Measurements from ENCODE around the gene LAMP1.

DNA sequence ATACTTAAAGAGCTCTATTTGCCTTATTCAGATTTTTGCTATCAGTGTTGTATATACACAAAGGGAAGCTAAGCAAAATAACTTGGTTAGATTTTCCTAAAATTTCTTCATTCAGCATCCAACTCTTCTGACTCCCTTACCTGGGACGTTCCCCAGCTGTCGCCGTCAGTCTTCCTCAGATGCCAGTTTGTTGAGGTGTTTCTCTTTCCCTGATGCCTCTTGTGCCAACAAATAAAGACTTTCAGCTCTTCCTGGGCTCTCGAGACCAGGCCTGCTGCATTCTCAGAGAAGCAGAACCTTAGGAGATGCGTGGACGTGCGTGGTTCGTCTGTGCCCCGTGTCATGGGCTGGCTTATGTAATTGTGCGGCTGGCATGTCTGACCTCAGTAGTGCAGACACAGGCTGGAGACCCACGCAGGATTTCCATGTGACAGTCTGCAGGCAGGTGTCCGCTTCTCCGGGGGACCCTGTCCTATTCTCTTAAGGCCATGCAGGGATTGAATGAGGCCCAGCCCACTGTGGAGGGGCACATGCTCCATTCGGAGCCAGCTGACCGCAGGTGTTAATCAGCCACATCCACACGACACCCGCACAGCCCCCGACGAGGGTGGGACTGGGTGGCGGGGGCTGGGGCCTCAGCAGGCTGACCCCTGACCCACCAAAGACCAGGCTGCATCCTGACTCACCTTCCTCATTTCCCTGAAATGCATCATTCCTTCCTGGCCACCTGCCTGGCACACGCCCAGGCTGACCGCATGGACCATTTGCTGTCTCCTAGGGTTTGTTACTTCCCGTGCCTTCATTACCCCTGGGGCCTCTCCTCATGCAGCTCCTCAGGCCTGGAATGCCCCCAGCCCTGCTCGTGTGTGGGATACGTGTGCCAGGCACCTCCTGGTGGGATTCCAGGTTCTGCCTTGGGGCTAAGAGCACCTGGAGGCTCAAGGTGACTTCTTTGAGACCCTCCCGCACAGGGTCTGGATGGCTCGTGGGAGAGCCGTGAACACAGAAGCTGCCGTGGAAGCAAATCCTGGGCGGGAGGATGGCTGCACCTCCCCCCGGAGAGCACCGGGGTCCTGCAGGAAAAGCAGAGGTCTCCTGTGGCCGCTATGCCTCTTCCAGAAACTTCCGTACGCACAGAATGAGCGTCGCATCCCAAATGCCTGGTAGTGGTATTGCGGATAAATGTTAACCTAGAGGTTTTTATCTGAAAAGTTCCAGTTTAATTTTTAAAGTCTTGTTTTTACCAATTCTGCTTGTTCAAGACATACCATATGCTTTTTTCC is 10.7 kb upstream of the MCF2L start:
- RRBS, 2 experiments, result no CpG with 5 or more reads among the region's 38 CpGs

- RRBS, 2 experiments, result 32 to 45% methylated on average over 3 of the region's 27 CpGs
Measured at GRCh38 chr13:112983332-112984111, 14.5 kb downstream of the MCF2L start.

DNA sequence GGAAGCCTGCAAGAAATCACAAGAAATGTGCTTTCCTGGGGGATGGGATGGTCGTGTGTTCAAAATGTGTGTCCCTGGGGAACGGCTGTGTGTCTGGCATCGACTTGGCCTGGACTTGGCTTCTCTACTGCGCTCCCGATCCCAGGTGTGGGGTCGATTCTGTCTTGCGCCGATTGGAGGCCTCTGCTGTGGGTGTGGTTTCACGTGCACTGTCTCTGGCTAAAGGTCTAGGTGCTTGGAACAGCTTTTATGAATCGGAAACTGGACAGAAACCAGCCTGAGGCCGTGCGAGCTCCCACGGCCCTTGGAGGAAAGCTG is 29.5 kb downstream of the MCF2L start:
- RRBS, 2 experiments, result no CpG with 5 or more reads among the region's 13 CpGs

DNA sequence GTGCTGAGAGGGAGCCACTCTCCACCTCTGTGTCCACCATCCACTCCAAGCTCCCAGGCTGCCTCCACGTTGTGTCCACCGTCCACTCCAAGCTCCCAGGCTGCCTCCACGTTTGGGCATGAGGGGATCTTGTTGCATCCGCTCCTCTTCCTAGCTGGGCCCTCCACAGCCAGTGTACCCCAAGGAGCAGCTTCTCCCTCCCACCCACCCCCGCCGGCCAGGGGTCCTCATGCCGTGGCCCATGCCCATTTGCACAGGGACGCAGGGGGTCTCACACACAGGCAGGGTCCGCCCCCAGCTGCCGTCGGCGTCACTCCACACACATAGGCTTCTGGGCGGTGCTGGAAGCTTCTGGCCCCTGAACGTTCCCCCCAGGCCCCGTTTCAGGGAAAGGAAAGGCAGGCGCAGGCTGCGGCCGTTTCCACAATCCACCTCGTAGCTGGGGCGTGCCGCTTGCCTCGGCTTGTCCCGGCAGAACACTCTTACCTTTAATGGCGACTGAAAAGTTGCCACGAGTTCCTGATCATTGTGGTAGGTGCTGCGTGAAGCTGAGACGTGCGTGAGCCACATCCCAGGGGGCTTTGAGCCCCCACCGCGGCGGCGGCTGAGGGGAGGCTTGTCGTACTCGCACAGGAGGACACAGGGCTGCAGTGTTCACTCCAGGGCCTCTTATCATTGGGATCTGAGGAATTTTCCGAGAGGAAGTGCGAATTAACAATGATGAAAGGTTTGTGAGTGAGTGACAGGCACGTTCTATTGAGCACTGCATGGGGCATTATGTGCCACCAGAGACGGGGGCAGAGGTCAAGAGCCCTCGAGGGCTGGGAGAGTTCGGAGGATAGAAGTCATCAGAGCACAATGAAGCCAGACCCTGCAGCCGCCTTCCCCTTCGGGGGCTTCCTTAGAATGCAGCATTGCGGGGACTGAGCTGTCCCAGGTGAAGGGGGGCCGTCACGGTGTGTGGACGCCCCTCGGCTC is 53.5 kb downstream of the MCF2L start:
- RRBS, 2 experiments, result no CpG with 5 or more reads among the region's 47 CpGs

DNA sequence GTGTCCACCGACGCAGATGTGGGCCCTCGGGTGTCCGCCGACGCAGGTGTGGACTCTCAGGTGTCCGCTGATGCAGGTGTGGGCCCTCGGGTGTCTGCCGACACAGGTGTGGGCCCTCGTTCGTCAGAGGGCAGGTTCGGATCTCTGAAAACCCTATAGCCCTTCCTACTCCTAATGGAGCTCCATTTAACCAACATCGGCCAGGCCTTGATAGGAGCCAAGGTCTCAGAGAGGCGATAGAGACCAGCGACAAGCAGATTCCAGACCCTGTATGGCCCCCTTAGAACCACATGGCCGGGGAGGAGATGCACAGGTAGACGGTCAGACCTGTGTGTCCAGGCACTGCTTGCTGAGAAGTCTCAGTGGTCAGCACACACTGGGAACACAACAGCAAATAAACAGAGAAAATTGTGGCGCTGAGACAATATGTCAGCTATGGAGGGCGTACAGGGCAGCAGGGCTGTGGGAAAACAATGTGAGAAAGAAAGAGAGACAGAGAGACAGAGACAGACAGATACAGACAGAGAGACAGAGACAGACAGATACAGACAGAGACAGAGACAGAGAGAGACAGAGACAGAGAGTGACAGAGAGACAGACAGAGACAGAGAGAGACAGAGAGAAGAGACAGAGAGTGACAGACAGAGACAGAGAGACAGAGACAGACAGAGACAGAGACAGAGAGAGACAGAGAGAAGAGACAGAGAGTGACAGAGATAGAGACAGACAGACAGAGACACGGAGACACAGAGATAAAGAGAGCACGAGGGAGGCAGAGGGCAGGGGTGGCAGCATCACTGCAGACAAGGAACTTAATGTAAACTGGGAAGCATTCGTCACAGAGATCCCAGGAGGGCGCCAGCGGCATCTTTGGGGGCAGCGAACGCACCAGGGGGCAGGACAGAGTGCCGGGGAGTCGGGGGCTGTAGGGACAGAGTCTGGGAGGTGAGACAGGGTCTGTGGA is 61.8 kb downstream of the MCF2L start:
- RRBS, 2 experiments, result no CpG with 5 or more reads among the region's 28 CpGs

DNA sequence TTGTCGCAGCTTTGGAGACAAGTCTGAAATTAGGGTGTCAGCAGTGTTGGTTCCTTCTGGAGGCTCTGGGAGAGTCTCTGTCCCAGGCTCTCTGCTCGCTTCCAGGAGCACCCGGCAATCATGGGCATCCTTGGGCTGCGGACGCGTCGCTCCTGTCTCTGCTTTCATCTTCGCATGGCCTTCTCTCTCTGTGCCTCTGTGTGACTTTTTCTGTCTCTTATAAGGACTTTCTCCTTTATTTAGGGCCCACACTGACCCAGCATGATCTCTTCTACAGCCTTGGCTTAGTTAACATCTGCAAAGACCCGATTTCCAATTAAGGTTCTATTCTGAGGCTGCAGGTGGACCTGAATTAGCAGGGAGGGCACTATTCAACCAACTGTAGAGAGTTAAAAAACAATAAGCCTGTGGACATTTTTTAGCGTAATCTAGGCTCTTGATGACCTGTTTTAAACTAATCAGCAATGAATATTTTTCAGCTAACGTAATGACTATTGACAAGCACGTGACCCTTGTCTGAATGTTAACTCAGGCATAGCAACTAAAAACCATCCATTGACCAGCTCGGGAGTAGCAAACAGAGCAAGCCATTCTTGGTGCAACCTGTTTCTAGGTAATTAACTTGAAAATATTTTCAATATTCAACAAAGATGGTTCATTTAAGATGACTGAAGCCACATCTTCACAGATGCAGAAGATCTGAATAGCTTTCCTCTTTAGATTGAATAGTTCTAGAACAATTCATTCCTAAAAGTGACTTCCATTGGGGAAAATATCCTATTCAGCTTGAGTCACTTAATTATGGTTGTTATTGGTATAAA is 15.2 kb downstream of the F10 start:
- RRBS, 2 experiments, result no CpG with 5 or more reads among the region's 13 CpGs

DNA sequence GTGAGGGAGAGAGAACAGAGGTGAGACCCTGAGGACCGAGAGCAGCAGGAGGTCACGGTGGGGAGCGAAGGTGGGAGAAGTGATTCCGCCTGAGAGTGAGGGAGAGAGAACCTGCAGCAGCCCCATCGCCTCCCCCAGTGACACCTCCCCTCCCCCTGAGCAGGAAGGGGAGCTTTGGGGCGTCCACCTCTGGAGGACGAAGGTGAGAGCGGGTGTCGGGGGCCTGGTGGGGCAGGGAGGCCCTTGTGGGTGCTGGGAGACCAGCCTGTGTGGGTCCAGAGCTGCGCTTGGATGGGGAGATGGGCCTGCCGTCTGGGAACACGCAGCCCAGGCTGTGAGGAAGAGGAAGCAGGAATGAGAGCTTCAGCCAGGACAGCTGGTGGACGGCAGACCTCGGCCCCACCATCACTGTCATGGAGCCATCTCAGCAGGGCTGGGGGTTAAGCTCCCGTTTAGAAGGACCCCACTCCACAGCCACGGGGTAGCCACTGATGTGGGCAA is 6.7 kb upstream of the PROZ start:
- RRBS, 2 experiments, result no CpG with 5 or more reads among the region's 16 CpGs

GRCh38 chr13:113152202-113152629 is 6.2 kb upstream of the PROZ start:
- RRBS, 2 experiments, result no CpG with 5 or more reads among the region's 13 CpGs

DNA sequence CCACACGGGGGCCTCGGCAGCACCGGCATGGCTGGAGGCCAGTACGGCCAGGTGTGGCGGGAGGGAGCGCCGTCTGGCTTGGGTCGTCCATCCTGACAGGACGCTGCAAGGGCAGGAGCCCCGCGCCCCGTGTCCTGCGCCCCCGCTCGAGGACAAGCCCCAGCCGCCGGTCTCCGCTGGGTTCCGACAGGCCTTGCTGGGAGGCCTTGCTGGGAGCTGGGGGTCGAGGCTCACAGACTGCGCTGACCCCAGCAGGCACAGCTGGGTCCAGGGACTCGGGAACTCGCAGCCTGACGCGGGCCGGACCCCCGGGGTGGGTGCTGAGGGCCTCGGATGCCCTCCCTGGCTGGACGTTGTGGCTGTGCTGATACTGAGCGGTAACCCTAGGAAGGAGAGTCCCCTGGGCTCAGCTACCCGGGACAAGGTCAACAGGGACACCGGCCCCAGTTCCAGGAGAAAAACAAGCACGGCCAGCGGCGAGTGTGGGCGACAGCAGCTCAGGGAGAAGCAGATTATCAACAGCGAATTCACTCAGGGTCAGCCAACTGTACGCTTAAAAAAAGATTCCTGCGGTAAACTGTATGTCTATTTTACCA is 5.1 kb upstream of the PROZ start:
- RRBS, 2 experiments, result 58 to 61% methylated on average over 5 to 9 of the region's 39 CpGs

GRCh38 chr13:113169519-113170094 is 11.2 kb downstream of the PROZ start:
- RRBS, 2 experiments, result 36 to 59% methylated on average over 1 to 3 of the region's 8 CpGs

DNA sequence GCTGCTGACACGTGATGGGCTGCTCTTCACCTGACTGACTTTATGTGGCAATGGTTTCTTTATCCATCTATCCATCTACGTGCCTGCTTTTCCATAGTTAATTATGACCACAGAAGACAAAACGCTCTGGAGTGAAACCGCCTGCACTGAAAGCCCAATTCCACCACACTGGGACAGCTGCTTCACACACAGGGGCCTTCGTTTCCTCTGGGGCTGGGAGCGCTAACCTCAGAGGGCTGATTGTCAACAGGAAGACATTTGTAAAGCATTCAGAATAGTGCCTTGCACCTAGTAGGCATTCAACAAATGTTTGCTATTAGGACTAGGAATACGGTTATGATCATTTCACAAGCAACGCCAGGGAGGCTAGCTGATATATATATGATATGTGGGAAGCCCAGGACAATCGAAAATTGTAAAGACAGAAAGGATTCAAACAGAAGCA is 23.4 kb downstream of the PCID2 start:
- RRBS, 2 experiments, result no CpG with 5 or more reads among the region's 9 CpGs

DNA sequence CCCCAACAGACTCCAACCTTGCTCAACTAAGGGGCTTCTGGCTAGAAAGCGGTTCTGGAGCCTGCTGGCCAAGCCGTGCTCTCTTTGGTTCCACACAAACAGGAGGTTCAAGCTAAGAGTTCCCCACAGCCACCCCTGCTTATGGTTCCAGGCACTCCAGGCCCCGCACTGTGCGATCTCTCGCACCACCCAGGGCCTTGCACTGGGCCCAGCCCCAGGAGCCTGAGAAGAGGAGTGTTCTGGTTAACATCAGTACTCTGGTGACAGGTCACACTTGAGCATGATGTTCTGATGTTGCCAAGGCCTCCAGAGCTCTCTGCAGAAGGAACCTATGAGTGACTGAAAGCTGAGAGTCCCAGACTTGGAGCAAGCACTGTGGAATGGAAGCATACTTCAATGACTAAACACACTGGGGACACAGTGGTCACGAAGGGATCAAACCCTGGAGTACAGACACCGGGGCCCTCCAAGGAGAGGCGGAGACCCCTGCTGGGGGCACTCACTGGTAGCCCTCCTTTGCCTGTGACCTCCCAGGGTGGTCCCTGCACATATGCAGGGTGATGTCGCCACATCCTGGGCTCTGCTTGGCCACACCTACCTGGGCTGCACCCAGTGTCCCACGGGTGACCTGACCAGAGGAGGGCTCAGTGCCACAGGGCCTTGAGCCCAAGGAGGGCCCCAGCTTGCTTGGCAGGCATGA is 4.3 kb downstream of the PCID2 start:
- RRBS, 2 experiments, result no CpG with 5 or more reads among the region's 10 CpGs

DNA sequence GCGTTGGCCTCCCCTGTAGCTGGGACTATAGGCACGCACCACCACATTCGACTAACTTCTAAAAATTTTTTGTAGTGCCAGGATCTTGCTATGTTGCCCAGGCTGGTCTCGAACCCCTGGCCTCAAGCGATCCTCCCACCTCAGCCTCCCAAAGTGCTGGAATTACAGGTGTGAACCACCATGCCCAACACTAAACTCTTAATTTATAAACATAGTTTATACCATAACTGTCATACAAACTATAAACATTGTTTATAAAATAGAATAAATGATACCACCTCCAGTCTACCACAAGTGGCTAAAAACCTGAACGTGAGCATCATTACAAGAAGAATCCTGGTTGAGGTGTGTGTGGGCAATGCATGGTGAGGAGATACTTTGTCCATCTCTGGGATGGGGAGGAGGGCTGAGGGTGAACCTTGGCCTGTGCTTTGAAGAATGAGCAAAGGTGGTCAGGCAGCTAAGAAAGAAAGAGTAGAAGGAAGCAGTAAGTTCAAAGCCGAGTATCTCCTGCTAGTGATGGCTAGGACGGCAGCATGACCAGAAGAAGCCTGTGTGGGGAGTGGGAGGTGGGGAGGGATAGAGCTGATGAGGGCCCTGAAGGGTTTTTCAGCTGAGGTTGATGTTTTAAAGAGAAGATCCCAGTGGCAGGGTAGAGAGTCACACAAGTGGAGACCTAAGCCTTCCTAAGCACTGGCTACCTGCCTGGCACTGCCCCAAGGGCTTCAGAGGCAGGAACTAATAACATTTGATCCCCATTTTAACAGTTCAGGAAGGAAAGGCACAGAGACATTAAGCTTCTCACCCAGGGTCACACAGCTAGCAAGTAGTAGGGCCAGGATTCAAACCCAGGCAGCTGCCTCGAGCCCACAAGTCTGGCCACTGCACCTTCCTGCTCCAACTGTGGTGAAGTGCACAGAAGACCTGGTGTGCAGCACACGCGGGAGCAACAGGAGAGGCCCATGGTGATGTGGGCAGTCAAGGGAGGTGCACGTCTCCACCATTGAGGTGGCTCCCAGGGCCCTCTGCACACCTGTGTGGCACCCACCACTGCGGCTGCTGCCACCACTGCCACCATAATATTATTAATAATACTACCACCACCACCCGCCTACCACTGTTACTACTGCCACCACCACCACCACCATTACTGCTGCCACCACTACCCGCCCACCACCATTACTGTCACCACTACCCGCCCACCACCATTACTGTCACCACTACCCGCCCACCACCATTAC is 21.9 kb downstream of the CUL4A start:
- RRBS, 2 experiments, result no CpG with 5 or more reads among the region's 17 CpGs

- RRBS, 2 experiments, result under 1 to 1% methylated on average over 18 of the region's 74 CpGs
Measured at GRCh38 chr13:113296716-113297332, at the start of gene LAMP1. Gene LAMP1 (plus strand): TSS chr13:113297239.

DNA sequence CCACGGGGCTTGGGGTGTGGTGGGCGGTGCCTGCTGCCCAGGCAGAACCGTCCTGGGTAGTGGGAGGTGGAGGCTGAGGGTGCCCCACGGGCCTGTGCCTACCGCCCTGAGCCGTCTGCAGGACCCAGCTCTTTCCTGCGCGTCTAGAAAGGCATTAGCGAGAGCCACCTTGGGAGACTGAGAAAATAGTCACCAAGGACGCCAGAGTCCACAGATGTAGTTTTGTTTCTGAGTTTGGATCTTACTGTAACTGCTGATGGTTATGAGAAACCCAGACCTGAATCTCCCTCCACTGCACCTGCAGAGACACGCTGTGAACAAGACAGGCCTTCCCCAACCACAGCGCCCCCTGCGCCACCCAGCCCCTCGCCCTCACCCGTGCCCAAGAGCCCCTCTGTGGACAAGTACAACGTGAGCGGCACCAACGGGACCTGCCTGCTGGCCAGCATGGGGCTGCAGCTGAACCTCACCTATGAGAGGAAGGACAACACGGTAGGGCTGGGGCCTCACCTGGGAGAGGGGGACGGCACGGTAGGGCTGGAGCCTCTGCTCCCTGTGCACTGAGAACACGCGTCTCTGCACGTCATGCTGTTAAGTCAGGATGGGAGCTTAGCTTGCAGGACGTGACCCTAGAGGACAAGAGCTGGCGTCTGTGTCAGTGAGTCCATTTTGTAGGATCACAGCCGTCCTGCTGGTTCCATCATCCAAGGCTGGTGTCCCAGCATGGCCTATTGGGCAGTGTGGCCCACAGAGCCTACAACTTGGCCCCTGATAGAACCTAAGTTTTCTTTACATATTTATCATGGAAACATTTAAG is 22.3 kb downstream of the LAMP1 start:
- RRBS, 2 experiments, result no CpG with 5 or more reads among the region's 27 CpGs

GRCh38 chr13:113322586-113323554 is 25.8 kb downstream of the LAMP1 start:
- RRBS, 2 experiments, result no CpG with 5 or more reads among the region's 33 CpGs

DNA sequence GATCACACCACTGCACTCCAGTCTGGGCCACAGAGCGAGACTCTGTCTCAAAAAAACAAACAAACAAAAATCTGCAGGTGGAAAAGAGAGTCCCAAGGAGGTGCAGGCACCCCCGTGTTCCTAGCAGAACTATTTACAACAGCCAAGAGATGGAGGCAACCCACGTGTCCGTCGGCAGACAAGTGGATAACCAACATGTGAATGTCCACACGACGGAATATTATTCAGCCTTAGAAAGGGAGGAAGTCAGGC is 29.5 kb downstream of the LAMP1 start:
- RRBS, 2 experiments, result no CpG with 5 or more reads among the region's 7 CpGs

DNA sequence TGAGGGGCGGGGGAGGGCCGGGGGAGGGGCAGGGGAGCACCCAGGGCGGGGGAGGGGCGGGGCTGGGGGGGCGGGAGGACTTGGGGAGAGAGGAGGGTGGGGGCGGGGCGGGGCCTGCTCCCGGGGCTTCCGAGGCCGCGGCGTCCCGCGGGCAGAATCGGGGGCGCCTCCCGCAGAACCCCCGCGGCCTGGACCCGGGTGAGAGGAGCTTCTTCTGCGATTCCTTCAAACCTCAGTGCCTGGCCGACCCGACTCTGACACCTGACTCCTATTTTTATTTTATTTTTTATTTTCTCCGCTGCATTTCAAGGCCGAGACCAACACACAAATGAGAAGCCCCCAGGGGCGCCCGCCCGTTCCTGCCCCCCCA is 409 bp upstream of the GRTP1 start:
- RRBS, 2 experiments, result 2% methylated on average over 12 of the region's 28 CpGs

GRCh38 chr13:113393811-113394566 is 30.1 kb upstream of the GRTP1 start:
- RRBS, 2 experiments, result 2% methylated on average over 21 to 22 of the region's 66 CpGs

DNA sequence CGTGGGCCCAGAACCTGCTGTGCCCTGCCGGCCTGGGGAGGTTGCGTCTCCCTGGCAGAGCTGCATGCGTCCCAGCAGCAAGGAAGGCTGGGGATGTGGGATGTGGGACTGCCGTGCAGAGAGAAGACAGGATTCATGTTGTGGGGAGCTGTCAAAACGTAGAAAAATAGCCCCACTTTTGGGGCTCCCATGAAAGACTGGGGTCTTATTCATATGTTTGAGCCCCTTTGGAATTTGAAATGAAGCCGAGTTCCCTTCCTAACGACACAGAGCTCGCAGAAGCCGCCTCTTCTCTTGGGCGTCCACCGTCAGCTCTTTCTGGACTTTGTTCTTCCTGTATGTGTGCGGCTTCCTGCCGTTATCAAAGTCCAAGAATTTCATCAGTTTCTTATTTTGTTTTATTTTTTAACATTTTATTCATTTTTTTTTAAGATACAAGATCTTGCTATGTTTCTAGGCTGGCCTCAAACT is 32.4 kb upstream of the GRTP1 start:
- RRBS, 2 experiments, result 55 to 62% methylated on average over 2 of the region's 14 CpGs